Pericardium fibroblast (primary cell): Measurements from ENCODE around the genes MMP28, CCL14 and DHRS11.

- RAMPAGE, long total RNA = no peak
Observed at GRCh38 chr17:35540559-35541544, 3.4 kb upstream of the SLFN12L start.

DNA sequence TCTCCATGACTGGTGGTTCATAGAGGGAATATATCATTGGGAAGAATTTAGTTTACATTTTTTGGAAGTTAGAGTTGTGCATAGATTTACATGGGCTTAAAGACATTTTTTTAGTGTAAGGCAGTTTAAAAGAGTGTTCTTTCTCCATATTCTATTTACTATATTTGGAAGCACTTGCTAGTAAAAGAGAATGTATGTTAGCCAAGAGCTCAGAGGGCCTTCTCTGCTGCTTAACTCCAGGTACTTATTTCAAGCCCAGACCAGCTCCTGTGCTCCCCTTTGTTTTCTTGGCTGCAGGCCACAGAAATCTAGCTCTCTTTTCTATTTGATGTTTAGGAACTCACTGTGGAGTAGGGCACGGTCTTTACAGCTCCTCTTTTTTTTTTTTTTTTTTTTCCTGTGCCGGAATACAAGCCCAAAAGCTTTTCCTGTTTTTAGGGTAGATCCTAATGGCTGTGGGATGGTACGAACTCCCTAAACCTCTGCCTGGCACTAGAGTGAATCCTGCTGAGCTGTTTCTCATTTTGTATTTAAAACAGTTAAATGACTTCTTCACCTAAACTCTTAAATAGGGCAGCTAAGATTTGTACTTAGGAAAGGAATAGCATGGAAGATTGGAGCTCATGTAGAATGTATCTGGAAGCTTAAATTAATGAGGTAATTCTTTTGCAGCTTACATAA, 20.4 kb downstream of the AP2B1 start:
- RAMPAGE, long total RNA = no peak

- RAMPAGE, long total RNA = no peak
Observed at GRCh38 chr17:35701528-35702836, 29.5 kb upstream of the RASL10B start.

- RAMPAGE, long total RNA = no peak
Observed at GRCh38 chr17:35784767-35785389, 10.6 kb downstream of the MMP28 start.

- RAMPAGE, long total RNA = no peak
Observed at GRCh38 chr17:35794912-35796078, at the start of gene MMP28. TSS of gene MMP28 (minus strand) at chr17:35795641.

DNA sequence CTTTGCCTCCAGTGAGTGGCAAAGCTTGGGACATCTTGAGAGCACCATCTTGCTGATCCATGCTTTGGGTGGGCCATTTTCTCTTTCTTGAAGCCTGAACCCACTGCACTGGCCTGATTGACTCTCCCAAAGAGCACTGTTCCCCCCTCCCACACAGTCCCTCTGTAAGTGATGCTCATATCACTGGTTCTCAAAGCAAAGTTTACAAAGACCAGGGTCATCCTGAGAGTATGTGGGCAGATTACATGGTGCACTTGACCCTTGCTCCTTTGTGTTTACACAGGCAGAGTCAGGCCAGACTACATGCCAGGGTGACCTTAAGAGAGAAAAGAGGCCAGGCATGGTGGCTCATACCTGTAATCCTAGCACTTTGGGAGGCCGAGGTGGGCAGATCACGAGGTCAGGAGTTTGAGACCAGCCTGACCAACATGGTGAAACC, 1.4 kb downstream of the CCL16 start:
- RAMPAGE, long total RNA = no peak

DNA sequence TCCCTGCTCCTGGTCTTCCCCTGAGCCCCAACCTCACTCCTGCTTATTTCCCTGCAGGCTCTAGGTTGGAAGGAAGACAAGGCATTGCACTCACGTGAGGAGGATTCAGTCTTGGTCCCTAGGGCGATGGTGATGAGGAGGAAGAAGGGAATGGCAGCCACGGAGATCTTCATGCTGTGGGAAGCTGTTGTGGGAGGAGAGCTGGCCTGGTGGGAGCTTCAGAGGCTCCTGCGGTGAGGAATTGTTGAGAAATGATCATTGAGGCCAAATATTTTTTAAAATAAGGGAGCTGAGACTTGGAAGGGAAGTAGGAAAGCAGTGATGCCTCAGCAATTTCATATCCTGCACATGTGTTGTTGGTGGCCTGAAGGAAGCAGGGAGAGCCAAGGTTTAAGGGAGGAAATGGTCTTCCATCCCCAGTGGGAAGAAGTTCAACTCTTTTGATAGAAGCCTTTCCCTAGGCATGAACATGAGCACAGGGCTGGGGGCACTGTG, at the start of gene CCL14:
Gene CCL14, minus strand, starts transcription at position 253 of the 495 bp plus-strand sequence.
- RAMPAGE, long total RNA = no peak

GRCh38 chr17:36074379-36074841, 10.3 kb downstream of the CCL18 start:
- RAMPAGE, long total RNA = no peak

DNA sequence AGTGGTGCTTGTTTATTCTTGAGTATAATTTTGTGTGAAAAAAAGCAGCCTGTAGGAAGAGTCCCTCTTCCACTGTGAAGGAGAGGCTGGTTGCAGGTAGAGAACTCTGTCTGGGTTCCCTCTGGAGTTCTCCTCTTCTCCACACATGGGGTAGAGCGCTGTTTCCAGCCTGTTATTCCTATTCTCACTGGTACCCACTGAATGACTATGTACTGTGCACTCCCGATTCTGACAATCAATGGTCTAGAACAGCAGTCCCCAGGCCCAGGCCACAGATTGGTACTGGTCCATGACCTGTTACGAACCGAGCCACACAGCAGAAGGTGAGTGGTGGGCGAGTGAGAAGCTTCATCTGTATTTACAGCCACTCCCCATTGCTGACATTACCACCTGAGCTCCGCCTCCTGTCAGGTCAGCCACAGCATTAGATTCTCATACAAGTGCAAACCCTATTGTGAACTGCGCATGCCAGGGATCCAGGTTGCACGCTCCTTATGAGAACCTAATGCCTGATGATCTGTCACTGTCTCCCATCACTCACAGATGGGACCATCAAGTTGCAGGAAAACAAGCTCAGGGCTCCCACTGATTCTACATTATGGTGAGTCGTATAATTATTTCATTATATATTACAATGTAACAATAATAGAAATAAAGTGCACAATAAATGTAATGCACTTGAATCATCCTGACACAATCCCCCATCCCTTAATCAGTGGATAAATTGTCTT, 15.3 kb downstream of the CCL4 start:
- RAMPAGE, long total RNA = no peak

DNA sequence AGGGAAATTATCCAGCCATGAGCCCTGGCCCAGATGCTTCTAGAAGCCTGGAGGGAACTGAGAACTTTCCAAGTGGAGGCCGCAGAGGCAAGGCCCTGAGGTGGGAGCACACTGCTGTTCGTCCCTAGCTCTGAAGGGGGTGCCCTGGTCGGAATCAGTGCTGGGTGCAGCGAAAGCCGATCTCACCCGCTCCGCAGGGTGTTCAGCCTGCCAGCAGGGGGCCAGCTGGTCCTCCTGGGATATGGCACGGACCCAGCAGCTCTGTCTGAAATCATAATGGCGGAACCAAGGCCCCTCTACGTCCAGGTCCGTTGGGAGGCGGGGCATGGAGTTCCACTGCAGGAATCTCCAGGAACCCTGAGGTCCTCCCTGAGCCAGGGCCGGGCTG, 10.5 kb downstream of the TBC1D3B start:
- RAMPAGE, long total RNA = no peak

- RAMPAGE, long total RNA = no peak
Observed at GRCh38 chr17:36486850-36487356, 422 bp downstream of the ZNHIT3 start.

DNA sequence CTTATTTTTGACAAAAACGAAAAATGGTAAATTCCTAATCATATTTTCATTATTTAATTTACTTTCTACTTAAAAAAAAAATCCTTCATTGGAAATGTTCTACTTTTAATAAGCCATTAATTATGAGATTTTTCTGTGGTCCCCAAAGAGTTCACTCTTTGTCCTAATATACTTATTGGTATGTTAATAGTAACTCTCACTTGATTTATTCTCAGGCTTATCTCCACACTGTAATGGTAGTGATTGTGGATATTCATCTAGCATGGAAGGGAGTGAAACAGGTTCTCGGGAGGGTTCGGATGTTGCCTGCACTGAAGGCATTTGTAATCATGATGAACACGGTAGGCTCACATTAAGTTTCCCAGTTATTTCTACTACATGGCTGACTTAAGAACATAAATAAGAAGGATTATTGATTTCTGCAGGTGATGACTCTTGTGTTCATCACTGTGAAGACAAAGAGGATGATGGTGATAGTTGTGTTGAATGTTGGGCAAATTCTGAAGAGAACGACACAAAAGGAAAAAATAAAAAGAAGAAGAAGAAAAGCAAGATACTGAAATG, 6.0 kb upstream of the DHRS11 start:
- RAMPAGE, long total RNA = no peak

- RAMPAGE, long total RNA = no peak
Observed at GRCh38 chr17:36591277-36592356, at the start of gene DHRS11. TSS of gene DHRS11 (plus strand) at chr17:36591879.

- RAMPAGE, long total RNA = no peak
Observed at GRCh38 chr17:36602265-36603290, 1.2 kb downstream of the MRM1 start.

DNA sequence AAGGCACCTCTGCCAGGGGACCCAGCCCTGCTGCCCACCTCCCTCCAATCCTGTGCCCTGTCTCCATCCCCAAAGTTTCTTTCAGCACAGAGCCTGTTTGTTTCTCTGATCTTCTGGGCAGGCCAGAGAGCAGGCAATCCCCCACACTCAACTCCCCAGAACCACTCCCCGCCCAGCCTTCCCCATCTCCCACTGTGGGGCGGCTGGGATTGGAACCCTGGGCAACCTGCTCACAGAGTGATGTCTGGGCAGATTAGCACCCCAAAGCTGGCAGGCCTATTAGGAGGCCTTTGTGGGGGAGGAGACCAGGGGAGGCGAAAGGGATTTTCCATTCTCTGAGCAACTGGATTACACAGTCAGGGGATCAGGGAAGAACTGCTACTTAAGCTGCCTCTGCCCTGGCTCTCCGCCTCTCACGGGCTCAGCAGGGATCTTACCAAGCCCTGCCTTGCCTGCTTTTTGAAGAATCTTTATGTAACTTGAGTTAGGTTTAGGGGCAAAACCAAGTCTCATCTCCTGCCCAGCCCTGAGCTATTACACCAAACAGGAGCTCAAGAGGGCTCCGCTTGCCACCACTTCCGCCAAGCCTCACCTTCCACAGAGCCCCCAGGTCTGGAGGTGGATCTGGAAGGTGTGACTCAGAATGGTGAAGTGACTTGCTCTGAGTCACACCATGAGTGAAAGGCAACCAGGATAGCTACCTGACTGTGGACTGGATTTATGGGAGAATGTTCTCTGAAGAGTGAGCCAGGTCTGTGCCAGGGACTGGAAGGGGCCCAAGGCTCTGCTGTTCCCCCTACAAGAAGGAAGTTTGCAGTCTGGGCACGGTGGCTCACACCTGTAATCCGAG, 16.0 kb upstream of the LHX1 start:
- RAMPAGE, long total RNA = no peak

DNA sequence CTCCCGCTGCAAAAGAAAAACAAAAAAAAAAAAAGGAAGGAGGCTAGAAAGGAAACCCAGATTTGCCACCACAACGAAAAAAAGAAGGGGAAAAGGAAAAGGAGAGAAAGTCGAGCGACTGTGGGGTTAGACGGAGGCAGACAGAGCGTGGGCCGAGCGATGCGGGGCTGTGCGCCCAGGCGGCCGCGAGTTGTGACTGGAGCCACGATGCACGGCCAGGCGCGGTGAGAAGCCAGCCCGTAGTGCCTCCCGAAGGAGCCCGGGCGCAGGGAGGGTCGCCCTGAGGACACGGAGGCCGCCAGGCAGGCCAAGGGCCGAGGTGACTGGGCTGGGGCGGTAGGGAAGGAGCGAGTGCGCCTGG, 273 bp upstream of the LHX1 start:
- RAMPAGE, long total RNA = no peak

DNA sequence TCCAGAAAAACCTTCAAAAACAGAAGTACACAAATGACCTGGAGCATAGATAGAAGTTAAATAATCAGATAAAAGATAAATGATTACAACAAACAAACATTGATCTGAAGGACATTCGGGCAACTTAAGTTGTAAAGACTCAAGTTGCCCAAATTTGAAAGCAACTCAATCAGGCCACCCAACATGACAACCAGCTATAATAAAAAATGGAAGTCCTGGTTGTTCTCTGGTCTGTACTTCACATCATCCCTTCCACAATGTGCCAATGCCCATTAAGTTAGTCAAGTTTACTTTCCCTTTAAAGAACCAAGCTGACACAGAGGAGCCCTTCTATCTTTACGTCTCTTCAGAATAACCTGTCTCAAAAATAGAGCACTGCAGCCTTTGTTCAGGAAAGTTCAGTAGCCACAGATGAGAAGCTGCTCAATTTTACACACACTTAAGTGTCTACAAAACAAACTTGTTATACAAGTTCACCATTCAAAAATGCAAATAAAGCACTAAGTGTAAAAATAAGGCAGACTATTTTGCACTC, 75.1 kb upstream of the C17orf78 start:
- RAMPAGE, long total RNA = no peak

DNA sequence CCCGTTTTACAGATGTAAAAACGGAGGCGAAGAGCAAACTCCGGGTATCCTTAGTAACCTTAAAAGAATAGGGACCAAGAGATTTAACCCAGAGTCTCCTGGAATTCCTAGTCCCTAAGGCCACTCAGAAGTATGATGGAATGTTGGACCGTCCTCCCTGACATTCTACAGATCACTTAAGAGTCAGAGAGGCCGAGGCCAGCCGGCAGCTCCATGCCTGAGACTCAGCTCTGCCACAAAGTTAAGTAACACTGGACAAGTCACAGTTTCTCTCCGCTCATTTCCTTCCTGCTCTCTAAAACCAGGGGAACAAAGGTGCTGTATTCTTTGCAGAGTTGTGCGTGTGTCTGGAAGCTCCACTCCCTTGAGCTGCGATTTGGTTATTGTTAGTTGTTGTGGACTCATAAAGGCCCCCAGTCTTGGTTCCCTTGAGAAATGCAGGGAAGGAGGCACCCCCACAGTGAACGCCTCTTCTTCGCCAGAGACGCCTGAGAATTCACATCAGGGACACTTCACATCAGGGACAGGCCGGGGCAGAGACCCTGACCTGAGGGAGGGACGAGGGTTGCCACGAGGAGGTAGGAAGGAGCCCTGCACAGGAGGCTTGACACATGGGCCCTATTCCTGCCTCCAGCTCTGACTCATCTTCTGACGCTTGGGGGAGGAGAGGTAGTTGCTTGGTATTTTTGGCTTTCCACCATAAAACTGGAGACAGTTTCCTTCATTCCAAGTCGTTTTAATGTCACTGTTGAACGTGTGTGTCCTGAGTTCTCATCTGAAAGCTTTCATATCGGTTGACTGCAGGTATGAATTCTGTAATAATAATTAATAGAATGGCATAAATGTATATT, 1.4 kb downstream of the DUSP14 start:
- RAMPAGE, long total RNA = no peak

- RAMPAGE, long total RNA = no peak
Observed at GRCh38 chr17:37606104-37606506, 3.1 kb downstream of the SYNRG start.

- RAMPAGE, long total RNA = no peak
Observed at GRCh38 chr17:37609529-37610307, 500 bp upstream of the SYNRG start.